Mesenchymal stem cell of the bone marrow (primary cell): Measurements from ENCODE around the genes ZNF549, ZNF134, ZNF211, ZNF418 and ZNF837.

GRCh38 chr19:56476604-56476726, 680 bp downstream of the ZNF667 start:
- CAGE, long polyA plus RNA: no peak

- CAGE, long polyA plus RNA: no peak
Observed at GRCh38 chr19:57308068-57308707, 12.1 kb upstream of the ZNF543 start.

DNA sequence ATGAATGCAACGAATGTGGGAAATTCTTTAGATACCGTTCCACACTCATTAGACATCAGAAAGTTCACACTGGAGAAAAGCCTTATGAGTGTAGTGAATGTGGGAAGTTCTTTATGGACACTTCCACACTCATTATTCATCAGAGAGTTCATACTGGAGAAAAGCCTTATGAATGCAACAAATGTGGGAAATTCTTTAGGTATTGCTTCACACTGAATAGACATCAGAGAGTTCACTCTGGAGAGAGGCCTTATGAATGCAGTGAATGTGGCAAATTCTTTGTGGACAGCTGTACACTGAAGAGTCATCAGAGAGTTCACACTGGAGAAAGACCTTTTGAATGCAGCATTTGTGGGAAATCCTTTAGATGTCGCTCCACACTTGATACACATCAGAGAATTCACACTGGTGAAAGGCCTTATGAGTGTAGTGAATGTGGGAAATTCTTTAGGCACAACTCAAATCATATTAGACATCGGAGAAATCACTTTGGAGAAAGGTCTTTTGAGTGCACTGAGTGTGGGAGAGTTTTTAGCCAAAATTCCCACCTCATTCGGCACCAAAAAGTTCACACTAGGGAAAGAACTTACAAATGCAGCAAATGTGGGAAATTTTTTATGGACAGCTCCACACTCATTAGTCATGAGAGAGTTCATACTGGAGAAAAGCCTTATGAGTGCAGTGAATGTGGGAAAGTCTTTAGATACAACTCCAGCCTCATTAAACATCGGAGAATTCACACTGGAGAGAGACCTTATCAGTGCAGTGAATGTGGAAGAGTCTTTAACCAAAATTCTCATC, 9.9 kb downstream of the ZNF17 start:
- CAGE, long polyA plus RNA: no peak

DNA sequence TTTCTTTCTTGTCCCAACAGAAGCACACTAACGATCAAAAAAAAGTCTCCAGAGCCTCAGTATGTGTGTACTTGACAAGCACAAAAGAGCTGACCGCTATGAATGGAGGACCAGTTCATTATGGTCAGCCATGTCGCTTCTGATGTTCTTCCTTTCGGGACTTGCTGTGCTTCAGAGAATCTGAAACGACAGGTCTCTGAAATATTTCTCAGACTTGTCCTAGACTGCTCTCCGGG, 422 bp upstream of the ZNF749 start:
- CAGE, long polyA plus RNA: no peak

DNA sequence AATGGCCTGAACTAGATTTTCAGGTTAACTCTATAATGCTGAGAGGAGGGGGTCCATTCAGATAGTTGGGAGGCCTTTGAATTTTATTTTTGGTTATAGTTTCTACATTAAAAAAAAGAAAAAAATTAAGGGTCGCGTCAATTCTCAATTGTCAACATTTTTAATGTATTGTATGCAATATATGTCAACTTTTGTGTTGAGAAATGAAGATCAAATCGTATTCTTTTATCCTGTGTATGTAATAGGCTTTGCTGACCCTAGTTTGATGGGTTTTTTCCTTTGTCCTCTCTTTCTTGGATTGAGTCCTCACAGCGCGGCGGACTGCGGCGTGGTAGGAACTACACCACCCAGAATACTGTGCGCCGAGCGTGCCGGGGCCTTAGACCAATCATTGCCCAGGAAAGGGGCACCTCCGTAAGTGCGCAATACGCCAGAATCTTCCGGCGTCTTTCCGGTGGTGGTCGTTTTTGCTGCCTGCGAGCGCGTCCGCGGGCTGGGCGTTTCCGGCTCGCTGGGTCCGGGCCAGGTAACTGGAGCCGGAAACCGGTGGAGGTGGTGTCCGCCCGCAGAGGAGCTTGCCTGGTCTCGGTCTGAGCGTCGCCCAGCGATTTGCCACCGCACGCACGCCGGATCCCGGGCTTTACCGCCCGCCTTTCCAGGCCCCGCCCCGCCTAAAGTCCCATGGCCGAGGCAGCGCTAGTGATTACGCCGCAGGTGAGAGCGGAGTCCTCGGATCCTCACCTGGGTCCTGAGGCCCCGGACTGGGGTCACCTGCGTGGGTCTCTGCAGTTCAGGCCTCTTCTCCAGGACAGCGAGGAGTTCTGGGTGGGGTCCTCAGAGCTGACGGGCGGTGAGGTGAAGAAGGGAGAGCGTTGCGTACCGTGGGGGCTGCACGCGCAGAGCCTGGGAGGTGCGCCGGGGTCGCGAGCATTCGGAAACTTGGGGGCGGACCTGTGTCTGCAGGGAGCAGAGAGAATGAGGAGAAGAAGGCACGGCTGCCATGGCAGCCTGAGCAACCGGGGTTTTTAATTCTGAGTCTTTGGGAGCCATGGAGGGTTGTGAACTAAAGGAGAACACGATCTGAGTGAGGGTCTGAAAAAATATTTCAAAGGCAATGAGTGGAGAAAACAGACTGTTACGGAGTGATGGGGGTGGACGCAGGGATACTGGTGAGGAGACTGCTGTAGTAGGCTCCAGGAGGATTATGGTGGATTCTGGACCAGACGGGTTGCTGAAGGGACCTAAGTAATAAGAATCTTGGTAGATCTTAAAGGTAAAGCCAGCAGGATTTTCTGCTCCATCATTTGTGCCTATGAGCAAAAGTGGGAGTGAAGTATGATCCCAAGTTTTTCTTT, at the start of gene ZNF549:
ZNF549 (plus strand) TSS at position 464 of the 1,355 bp plus-strand sequence.
- CAGE, long polyA plus RNA: no peak

DNA sequence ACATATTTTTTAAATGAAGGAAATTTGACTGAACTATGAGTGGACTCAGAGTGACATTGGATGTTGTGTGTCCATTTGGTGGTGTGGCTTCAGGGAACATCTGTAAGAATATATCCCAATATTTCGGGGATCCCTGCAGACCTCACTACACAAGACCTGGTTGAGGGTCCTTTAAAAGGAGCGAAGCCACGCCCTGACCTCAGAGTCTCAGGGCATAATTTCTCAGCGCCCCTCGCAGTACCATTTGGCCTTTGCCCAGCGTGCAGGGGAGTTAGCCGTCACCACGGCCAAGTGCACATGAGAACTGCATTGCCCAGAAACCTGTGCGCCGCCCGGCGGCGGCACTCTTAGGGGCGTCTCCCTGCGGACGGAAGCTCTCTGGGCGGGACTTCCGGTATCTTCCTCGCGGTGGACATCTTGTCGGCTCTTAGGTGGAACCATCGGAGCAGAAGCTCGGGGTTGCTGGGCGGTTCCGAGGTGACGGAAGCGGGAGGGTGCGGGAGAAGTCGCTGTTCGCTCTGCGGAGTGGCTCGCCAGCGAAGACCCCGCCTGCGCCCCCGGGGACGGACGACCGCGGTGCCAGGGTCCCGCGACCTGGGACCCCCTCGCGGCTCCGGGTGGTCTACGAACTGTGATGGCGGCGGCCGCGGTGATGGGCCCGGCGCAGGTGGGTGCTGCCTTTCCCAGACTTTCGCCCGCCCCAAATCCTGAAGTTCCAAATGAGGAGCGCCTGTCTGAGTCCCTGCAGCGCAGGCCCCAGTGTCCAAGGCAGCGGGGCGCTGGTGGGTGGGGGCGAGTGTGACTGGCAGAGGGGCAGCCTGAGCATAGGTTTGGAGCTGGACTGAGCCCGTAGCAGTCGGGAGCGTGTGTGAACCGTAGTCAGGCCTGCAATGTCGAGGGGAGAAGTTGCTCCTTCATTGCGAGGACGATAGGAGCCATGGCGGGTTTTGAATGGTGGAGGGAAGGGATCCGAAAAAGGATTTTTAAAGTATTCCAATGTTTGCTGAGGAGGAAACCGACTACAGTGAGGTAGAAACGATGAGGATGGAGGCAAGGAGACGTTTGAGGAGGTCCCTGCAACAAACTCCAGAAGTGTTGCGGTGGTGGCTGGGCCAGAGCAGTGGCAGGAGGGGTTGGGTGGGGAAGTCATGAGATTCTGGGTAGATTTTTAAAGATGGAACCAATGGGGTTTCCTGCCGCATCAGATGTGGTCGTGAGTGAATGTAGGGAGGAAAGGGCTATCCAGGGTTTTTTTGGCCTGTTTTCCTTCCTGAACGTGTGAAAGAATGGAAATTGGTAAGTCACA, at the start of gene ZNF134:
ZNF134 (plus strand) TSS at position 406 of the 1,306 bp plus-strand sequence.
- CAGE, long polyA plus RNA: no peak

GRCh38 chr19:57632953-57633542, at the start of gene ZNF211:
ZNF211 (plus strand) TSS chr19:57633168.
- CAGE, long polyA plus RNA: no peak

DNA sequence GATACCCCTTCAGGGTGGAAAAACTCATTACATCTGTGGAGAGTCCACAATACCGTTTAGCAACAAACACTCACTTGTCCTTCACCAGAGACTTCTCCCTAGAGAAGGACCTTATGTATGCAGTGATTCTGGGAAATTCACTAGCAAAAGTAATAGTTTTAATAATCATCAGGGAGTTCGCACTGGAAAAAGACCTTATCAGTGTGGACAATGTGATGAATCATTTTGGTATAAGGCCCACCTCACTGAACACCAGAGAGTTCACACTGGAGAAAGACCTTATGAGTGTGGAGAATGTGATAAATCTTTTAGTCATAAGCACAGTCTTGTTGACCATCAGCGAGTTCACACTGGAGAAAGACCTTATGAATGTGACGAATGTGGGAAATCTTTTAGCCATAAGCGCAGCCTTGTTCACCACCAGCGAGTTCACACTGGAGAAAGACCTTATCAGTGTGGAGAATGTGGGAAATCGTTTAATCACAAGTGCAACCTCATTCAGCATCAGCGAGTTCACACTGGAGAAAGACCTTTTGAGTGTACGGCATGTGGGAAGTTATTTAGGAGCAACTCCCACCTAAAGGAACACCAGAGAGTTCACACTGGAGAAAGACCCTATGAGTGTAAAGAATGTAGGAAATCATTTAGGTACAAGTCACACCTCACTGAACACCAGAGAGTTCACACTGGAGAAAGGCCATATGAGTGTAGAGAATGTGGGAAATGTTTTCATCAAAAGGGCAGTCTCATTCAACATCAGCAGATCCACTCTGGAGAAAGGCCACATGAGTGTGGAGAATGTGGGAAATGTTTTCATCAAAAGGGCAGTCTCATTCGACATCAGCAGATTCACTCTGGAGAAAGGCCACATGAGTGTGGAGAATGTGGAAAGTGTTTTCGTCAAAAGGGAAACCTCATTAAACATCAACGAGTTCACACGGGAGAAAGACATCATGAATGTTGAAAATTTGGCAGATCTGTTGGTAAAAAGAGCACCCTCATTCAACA, 7.4 kb downstream of the ZNF776 start:
- CAGE, long polyA plus RNA: no peak

DNA sequence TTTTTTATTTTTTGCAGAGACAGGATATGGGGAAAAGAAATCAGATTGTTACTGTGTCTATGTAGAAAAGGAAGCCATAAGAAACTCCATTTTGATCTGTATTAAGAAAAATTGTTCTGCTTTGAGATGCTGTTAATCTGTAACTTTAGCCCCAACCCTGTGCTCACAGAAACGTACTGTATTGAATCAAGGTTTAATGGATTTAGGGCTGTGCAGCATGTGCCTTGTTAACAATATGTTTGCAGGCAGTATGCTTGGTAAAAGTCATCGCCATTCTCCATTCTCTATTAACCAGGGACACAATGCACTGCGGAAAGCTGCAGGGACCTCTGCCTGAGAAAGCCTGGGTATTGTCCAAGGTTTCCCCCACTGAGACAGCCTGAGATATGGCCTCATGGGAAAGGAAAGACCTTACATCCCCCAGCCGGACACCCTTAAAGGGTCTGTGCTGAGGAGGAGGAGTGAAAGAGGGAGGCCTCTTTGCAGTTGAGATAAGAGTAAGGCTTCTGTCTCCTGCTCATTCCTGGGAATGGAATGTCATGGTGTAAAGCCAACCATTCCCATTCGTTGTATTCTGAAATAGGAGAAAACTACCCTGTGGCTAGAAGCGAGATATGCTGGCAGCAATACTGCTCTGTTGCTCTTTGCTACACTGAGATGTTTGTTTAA, 1.0 kb upstream of the ZNF587B start:
- CAGE, long polyA plus RNA: no peak

- CAGE, long polyA plus RNA: no peak
Observed at GRCh38 chr19:57867703-57868487, 18.2 kb downstream of the ZNF587 start.

- CAGE, long polyA plus RNA: no peak
Observed at GRCh38 chr19:57934656-57935714, at the start of gene ZNF418. ZNF418 (minus strand) TSS chr19:57935402.

- CAGE, long polyA plus RNA: no peak
Observed at GRCh38 chr19:58118131-58118758, 20.2 kb upstream of the ZSCAN18 start.

DNA sequence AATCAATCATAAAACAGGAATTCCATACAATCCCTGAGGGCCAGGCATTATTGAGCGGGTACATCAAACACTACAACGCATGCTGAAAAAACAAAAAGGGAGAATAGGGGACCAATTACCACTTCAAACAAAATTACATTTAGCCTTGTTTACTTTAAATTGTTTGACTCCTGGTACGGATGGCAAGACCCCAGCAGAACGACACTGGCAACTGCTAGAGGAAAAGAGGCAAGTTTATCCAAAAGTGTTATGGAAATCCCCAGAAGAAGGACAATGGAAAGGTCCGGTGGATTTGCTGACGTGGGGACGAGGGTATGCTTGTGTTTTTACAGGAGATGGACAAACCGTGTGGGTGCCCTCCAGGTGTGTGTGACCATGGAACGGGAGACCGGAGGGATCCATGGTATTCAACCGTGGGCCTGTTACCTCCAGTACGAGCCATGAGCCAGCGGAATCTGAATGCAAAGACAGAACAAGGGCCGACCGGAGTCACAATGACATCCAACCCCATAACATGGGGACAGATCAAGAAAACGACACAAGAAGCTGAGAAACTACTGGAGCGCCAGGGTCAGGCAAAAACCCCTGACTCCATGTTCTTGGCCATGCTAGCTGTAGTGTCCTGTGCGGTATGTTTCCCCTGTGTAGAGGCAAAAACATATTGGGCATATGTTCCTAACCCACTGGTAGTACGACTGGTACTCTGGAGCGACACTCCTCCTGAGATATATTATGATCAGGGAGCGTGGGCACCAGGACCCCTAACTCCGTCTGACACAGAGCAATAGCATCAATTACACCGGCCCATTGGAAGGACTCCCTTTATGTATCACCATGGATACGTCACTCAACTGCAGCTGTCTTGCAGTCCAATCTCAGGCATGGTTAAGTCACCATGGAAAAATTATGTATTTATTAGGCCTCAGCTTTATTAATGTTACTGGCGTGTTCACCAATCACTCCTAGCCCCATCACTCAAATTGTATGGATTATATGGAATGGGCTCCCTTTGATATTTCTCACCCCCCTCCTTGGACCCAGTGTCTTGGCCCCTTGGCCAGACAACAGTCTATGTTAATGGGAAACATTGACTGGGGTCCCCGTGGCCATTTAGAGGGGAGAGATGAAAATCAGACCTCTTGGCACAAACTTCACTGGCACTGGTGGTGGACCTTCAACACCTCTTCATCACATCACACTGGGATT, 7.1 kb downstream of the ERVK3-1 start:
- CAGE, long polyA plus RNA: no peak

GRCh38 chr19:58336805-58337351, 10.1 kb downstream of the ZSCAN22 start:
- CAGE, long polyA plus RNA: no peak

DNA sequence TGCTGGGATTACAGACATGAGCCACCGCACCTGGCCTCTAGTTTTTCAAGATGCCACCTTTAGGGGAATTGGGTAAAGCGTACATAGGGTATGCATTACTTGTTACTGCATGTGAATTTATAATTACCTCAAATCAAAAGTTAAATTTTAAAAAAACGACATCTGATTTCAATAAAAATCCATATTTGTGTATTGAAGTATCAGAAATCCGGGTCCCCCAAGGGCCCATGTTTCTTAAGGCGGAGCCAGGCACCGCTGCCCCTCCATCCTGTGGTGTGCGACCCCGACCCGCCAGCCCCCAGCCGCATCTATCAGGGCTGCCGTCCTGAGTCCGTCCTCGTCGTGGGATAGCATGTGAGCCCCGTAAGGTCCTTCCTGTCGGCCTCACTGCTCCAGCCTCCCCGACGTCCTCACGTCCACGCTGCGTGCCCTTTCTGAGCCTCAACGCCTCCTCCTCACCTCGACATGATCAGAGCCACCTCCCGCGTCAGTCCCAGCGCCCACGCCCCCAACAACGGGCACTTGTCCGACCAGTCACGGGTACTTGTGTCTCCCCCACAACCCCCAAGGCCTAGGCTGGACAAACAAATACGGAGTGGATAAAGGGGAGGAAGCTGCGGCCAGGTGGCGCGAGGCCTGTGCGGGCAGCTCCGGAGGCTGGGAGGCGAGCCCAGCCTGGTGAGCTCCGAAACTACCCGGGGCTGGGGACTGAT, 774 bp downstream of the ZNF497 start:
- CAGE, long polyA plus RNA: no peak

GRCh38 chr19:58380151-58381252, at the start of gene ZNF837:
ZNF837 (minus strand) TSS chr19:58381030.
- CAGE, long polyA plus RNA: no peak

DNA sequence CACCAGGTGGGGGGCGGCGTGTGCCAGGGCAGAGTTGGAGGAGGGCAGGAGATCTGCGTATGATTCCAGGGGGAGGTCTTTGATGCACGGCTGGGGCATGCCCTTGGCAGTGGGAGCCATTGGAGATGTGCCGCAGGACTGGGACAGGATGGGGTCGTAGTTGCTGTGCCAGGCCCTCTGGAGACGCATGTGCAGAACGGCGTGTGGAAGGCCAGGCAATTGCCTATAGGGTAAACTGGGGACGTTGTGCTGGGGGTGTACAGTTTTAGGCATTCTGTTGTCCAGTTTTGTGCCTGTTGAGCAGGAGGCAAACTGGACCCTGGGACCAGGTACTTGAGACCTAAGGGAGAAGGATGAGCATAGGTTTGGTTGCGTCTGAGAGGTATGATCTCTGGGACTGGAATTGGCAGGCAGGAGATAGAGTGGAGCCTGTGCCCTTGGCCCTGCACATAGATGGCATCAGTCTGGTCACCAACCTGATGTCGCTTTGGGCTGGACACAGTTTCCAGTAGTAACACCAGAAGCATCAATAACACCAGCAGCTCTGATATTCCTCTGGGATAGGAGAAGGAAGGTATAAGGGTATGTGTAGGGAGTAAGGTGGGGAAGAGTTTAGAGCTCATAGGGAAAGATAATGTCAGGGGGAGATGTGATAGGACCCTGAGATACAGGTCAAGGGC, 892 bp downstream of the ZNF584 start:
- CAGE, long polyA plus RNA: no peak

- CAGE, long polyA plus RNA: no peak
Observed at GRCh38 chr19:58472860-58473926, 3.0 kb upstream of the ZNF446 start.

DNA sequence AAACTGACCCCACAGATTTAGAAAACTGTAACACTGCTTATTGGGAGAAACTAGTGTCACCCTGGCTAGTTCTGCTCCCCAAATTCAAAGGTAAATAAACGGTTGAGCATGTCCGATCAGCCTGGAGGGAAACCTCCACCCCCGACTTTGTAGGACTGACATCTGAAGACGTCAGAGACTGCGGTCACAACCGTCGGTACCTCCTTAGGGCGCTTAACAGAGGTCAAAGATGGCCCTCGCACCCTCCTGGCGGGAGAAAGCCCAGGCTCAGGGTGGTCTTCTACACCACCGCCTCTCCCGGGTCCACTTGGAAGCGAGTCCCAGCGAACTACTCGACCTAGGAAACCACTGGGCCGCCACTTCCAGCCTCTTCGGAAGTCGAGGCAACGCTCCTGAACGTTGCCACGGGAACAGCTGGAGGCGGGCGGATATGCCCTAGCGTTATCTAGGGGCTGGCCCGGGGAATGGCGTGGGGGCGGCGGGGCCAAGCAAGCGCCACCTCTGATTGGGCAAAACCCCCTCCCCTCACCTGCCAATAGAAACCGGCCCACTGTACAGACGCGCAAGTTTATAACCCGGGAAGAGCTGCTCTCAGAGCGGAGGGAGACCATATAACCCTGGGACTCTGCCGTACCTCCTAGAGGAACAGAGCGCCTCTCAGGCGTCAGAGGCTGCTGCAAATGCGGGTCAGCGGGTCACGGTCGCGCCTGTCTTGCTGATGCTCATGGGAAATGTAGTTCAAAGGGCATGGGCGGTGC, 655 bp upstream of the ZNF446 start:
- CAGE, long polyA plus RNA: no peak

GRCh38 chr19:58543578-58543872, 339 bp upstream of the TRIM28 start:
- CAGE, long polyA plus RNA: no peak